Paraaortic lymph node (tissue), 1 donor: ENCODE measurements around a stretch of chr5.

DNA sequence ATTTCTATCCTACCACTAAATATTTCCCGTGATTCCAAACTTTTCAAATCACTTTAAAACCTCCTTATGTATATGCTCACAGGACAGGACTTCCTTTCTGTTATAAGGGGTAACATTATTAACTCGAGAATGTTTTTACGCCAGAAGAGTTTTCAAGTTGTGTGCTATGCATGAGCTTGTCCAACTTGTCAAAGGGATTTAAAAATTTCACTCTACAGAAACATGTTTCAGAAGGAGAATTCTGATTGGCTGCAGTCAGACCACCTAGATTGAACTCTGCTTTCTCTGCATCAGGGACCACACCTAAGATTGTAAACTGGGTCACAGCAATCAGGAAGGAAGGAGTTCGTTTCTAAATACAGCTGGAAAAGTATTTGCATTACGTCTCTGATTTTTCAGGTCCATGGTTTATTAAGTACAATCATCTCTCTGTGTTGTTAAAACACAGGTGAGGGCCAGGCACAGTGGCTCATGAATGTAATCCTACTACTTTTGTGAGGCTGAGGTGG is 5.8 kb downstream of the GLRX start:
- PRO-cap: no peak

- PRO-cap: no peak
Observed at GRCh38 chr5:95841739-95842379, 19.3 kb upstream of the GLRX start.

- PRO-cap: no peak
Observed at GRCh38 chr5:95852057-95852574, 29.6 kb upstream of the GLRX start.

DNA sequence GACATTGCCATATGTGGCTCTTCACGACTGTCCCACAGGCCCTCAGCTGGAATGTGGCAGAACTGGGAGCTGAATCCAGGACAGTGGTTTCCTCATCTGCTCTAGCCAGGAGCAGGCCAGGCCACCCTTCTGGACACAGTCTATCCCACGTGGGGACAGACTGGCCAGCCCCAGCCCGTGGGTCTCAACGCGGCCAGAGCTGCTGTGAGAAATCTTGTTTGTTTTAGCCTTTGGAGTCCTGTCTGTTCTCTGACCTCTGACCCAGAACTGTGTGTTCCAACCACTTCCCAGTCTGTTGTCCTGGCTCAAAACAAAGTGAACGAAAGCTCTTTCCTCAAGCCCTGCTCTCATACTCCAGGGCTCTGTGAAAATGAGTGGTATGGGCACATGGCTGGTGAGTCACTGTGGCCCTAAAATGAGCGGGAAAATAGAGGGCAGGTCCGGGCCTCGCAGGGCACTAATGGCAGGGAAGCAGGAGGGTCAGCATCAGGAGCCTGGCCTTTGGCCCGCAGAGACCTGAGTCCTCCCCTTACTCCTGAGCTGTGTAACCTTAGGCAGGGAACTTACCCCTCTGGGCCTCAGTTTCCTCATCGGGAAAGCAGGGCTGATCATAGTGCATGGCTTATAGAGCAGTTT is 34.8 kb upstream of the GLRX start:
- PRO-cap: no peak

- PRO-cap: no peak
Observed at GRCh38 chr5:95864840-95865801, 42.6 kb upstream of the GLRX start.

- PRO-cap: no peak
Observed at GRCh38 chr5:95904736-95905288, 56.8 kb downstream of the ELL2 start.

DNA sequence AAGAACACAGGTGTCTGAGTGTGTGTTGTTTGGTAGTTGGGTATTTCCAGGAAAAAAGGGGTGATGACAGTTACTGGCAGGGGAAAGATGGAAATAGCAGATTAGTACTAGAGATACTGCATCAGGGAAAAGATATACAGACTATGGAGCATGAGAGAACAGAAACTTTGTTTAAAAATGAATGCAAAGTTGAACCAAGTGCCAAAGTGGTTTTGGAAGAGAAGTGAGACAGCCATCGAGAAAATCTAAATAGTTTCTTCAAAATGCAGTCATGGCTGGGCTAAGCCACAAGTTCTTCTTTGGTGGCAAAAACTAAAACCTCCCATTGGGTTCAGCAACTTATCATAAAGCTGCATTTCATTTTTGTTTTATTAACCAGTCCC is 33.6 kb downstream of the ELL2 start:
- PRO-cap: no peak

DNA sequence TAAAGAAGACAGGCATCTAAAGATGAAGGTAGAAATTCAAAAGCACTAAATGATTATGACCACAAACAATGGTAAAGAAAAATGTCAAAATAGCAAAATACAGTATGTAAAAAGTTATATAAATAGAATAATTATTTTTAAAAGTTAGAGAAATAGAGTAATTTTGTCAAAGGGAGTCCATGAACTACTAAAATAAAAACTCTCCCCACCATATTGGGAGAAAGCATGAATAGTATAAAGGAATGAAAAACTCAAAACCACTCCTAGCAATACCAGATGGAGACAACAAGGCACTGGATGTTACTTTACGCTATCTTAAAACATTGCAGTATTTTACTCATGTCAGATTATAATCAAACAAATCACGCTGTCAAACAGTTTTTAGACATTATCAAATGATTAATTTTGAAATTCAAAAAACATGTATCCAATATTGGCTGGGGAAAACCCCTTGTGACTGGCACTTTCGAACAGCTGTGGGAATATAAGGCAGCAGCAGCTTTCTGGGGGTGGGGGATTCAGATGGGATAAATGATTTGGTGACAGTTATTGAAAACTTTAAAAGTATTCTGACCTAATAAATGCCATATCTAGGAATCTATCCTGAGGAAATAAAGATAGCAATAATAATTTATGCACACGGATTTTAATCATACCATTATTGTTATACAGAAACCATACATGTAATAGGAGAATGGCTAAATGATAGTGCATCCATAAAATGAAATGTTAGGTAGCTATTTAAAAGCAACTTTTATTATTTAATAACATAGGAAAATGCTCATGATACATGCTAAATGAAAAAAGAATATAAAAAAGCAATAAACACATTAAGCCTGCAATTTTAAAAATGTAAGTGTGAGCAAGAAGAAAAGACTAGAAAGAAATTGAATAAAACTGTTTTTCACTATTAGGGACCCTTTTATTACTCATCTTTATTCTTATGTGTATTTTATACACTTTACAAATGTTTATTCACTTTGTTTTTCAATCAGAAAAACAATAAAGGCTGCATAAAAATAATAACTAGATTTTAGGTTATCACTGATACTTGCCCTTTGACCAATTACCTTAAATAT is 28.6 kb downstream of the ELL2 start:
- PRO-cap: no peak

DNA sequence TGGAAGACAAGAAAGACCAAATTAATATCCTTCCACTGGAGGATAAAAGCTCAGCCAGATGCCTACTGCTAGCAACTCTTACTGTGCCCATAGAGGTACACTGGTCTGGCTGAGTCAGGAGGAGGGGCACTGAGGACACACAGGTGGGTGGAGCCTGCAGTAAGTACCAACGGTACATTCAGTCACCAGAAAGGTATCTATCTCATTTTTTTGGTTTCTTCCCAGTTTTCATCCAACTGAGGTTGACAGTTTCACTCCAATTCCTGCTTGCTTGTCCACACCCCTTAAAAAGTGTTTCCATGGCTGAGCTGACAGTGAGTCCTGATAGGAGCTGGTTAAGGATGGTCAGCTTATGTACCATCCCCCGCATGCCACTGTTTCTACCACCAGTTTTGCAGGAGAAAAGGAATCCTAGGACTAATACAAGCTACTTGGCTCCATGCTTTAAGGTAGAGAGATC is 3.3 kb downstream of the ELL2 start:
- PRO-cap: no peak

DNA sequence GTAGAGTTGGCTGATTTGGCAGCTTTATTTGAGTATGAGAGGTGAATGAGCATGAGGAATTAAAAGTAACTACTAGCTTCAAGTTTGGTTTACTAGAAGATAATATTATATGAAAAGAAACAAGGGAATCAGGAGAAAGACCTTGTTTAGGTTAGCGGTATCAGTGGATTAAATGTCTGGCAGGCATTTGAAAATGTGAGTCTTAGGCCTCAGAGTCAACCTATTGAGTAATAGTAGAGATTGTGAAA is 7.9 kb upstream of the ELL2 start:
- PRO-cap: no peak

DNA sequence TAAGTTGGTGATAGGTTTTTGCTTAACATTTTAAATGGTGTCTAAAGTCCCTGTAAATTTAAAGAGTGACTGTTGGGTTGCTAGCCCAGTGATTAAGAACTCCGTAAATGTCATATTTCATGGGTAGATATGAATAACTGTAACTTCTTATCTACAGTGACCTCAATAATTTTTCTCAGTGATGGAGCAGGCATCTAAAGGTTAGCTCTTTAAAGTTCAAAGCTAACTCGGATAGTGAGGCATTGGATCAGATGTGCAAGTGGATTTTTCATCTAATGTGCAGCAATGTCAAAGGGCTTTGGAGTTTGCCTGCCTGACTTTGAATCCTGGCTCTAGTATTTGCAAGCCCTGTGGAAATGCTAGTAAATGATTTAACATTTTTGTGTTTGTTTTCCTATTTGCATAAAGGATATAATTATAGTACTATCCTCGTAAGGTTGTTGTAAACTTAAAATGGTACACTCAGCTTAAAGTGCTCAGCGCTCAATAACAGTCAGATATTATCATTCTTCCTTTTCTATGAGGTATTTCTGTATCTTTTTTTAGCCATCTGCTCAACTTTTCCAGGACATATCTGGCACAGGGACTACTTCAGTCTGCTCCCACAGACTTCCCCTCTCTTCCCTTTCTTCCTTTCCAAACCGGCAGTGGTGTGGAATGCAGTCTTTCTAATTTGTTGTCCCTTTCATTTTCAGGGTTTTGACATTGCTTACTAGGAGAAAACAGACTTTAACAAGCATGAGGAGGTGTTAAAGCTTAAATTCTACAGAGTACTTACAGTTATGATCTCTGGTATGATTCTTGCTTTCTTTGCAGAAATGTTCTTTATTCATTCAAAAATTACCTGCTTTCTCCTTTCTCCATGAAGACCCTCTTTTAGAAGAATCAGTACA is 163.8 kb upstream of the ELL2 start:
- PRO-cap: no peak

GRCh38 chr5:96171797-96172430 is 210.3 kb upstream of the ELL2 start:
- PRO-cap: no peak

GRCh38 chr5:96243140-96243570 is 189.9 kb downstream of the PCSK1 start:
- PRO-cap: no peak

DNA sequence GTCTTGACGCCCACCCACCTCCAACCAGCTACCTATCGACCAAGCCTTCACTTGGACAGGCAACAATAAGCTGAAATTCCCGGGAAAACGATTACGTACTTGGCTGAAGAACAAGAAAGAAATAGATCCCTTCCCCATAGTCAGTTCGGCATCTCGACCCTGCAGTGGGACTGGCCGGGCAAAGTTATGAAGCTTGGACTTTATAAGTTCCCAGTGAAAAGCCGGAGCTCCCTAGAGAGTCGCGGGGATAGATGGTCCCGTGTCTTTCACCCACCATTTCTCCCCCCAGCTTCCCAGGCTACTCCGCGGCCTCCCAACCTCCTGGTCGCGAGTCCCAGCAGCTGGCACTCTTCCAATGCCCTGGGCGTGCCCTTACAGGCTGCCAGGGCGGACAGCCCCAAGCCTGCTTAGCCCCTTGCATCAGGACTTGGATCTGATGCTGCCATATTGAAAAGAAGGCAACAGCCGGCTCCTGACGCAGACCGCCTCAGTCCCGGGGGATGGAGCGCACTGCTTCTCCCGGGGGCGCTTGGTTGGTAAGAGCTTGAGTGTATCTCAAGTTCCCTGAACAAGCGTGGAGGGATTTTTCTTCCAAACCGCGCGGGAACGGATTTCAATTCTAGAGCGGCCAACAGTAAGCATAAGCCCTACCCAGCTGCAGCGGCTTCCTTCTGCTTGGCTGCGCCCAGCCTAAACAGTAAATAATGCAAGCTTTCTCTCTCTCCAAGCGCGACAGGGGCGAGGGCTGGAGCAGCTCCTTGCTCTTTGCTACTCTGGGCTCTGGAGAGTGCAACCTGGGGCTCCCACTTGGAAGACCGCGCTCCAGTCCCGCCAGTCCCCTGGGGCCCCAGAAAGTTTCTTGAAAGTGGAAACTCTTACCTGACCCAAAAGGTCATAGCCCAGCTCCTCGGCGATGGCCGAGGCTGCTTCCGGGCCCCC is 795 bp downstream of the PCSK1 start:
- PRO-cap: unidirectional peak, minus-strand start at position 841 of the sequence

DNA sequence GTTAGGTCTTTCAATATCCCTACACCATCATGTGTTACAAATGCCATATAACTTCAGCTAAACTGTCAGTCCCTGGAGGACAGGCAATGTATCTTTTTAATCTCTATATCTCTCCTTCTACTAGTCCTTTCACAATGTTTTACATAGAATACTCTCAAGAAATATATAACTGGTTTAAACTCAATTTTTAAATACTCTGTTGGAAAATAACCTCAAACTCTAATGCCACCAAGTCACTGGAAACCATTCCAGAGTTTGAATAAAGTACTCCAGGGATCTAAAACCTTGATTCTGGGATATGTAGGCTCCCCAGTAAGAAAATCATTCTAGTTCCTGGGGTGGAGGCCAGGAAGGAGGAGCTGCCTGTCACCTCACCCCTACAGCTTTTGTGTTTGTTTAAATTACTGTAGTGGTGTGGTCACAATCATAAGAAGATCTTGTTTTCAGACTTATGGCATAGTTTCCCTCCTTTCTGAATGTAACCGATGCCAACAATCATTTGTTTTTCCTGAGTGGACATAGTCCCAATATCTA is 1.8 kb upstream of the CAST start:
- PRO-cap: no peak

DNA sequence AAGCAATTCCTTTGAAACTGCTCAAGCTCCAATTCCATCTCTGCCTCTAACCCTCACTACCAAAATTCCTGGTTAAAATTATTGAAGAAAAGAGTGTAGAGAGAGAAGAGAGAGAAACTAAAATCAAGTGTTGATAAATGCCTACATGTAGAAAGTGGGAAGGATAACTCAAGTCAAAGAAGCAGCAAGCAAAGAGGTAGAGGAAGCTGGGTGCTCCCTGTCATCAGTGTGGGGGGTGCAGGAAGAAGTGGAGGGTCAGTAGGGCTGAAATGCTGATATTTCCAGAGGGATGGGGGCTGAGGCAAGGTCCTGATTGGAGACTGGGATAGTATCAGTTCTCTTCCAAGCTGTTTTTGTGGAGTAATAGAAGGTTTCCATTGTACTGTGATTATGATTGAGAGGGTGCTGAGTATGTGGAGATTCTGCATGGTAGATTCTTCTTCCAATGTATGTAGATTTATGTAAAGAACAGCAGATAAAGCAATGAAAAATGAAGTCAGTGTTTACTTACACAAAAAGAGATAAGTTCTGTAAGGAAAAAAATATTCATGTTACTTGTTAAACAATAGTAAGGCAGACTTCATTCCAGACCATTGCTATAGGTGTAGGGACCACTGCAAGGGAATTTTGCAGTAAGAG is 24.2 kb downstream of the CAST start:
- PRO-cap: no peak

DNA sequence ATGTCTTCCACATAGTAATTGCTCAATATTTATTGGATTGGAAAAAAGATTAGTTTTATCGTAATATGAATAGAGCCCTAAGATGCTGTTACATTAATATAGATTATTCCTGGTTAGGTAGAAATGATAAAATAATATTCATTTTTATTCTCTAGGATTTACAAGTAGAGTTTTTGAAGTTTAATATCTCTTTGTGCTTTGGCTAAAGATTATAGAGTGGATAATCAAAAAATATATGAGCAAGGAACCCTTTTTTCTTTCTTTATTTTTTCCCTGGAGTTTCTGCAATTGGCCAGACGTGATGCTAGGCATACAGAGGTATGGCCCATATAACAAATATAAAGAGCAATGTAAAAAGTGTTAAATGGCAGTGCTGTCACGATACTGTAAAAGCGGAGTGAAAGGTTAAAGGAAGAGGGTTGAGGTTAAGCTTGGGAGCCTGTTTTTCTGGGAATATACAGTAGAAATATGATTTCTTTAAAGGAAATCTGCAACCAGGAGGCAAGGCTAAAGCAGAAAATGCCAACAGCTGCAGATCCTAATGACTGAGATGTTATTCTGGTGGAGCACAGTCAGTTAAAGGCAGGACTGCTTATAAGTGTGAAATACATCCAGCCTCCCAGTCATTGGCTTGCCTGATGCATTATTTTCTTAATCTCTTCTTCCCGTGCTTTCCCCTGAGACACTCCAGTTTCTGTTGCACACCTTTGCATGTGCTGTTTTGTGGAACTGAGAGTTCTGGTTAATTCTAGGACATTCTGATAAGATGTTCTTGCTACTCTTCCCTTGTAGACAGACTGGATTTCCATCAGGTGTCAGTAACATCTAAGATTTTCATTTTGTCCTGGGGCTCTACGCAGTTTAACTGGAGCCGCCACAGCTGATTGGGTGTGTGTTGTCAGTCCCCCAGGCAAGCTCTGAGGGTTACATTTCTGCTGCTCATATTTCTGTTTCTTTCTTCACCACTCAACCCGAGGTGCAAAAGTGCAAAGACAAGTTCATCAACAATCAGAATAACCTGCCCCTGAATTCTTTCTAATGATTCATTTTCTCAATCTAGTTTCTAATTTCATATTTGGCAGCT is 44.2 kb downstream of the CAST start:
- PRO-cap: no peak

- PRO-cap: no peak
Observed at GRCh38 chr5:96715953-96716631, 53.9 kb downstream of the CAST start.

- PRO-cap: bidirectional peak, plus-strand start at chr5:96808495, minus-strand start at chr5:96808352
Observed at GRCh38 chr5:96808229-96808782, 561 bp upstream of the ERAP1 start.

- PRO-cap: bidirectional peak, plus-strand start at chr5:96886235, minus-strand start at chr5:96886107
Observed at GRCh38 chr5:96885632-96886481, 9.6 kb downstream of the ERAP2 start.